SK-MEL-5 (cell line): Measurements from ENCODE around the gene FAM110C.

DNA sequence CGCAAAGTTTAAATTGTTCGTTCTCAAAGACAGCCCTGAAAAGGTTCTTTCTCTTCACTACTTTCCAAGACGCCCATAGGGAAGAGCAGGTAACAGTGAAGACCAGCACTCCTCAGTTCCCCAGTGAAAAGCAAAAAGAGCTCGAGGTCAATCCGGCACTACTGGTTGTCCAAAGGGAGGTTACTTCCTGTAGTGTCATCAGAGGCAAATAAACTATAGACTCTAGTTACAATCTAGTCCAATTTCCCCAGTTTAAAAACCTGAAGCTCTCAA lies 1.8 kb downstream of the FAM110C start:
RAMPAGE:
- cytosol, long total RNA, result no peak
- long total RNA, result no peak
- nucleus, long total RNA, result no peak

DNA sequence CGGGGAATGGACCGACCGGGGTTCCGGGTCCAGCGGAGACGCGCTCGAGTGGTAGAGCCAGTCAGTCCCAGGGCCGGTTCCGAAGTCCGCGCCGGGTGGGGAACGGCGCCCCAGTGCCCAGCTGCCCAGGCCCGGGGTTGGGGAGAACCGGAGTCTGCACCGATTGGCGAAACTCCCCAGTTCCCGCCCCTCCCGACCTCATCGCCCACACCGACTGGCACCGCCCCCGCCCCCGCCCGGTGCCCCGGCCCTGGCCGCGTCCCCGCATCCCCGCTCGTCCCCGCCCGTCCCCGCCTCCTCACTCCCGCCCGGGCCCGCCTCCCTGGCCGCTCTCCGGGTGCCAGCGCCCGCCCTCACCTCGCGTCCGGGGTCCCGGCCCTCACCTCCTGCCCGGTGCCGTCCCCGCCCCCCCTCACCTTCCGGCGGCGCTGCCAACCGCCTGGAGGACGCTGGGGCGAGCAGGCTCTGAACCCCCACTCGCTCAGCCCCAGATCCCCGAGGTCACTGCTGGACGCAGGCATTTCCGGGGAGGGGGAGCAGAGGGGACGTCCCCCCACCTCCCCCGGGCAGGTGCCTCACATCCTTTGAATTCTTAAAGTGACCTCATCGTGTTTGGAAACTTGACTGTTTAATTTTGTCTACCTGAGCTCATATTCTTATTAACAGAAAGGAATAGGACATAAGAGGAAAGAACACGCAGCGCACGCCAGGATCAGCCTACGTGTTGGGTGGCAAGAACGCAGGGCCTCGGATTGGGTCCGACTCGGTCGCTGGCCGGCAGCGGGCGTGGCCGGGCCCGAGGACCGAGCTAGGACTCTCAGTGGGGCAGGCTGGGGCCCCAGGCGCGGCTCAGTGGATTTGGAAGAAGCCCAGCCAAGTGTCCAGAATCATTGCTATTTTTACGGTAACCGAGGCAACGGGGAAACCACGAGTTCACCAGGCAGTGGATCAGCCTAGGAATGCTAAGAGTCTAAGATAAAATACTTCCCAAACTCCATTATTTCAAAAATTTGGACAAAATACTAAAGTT lies at the start of gene FAM110C:
Gene FAM110C (minus strand): TSS at position 115 of the 1,030 bp plus-strand sequence.
RAMPAGE:
- cytosol, long total RNA, result no peak
- long total RNA, result no peak
- nucleus, long total RNA, result no peak

DNA sequence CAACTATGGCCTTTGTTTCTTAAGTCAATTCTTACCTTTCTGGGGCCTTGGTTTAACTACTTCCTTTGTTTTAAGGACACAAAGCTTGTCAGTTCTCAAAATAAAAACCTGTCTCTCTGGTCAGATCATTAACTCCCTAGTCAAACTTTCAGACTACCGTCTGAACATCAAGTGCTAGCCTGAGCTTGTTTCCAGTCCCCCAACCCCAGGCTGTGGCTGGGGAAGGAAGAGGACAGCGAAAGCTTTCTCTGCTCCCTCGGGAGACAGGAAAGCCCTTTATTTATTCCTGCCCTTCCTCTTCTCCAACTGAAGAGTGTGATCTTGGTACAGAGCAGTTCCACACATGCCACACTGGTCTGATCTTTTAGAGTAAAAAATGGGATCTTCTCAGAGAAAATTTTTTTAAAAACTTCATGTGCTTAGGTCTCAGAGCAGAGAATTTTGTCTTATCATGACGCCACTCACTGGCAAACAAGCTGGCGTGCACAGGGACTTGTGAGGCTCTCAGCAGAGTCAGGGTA lies 1.6 kb downstream of the SH3YL1 start:
RAMPAGE:
- cytosol, long total RNA, result no peak
- long total RNA, result no peak
- nucleus, long total RNA, result no peak

DNA sequence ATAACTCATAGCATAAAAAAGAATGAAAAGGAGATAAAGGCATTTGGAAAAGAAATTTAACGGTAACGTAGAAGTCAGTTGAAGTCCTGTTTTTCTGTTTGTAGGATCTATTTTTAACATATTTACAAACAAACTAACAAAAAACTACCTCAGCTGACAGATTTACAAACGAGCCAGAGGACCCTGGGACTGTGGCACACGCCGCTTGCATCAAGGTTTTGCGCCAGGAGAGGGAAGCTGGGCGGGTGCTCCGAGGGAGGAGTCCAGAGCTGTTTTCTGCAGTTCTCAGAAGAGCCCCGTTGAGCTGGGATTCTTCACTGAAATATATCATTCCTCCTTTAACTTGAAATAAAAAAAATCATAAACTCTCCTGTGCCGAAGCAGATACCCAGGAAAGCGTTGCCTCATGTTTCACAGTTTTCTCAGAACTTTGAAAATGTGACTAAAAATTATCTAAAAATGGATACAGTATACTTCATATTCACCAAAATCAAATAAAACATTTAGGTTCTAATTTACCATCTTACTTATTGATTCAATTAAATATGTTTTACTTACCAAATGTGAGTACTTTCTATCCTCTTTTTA lies 13.7 kb upstream of the TMEM18 start:
RAMPAGE:
- cytosol, long total RNA, result no peak
- long total RNA, result no peak
- nucleus, long total RNA, result no peak

DNA sequence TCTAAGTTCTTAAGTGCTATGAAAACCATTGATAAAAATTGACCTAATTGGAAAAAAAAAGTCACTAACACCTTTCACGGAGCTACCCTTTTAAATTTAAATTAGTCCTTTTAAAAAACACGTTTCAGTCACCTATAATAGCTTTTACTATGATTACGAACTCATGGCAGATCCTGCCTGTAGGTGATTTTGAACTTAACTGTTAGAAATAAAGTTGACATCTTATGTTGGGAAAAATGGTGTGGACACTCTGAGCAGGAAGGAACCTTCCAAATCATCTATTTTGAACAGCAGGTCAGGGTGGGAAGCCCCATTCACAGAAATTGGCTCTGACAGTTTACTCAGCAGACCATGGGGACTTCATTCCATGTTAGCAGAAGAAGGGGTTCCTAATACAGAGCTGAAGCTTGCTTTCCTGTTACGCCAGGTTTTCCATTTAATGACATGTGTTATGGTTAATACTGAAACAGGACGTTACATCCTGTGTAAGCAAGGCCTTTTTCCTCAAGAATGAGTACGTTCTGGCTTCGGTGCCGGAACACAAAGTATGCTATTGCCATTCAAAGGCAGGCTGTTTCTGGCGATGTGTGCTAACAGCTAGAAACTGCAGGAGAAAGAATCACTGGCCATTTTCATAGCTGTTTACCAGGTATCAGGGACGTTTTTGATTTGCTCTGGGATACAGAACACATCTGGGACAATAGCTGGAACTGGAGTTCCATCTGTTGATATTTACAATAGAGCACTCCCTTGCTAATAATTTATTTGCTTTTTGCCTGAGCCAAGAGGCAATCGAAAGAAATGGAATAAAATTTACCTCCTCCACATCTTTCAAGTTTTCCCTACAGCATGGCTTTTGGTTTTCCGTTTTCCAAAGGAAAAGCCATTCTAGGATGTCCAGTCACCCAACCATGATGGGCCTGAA lies 190.4 kb downstream of the SNTG2 start:
RAMPAGE:
- cytosol, long total RNA, result no peak
- long total RNA, result no peak
- nucleus, long total RNA, result no peak

DNA sequence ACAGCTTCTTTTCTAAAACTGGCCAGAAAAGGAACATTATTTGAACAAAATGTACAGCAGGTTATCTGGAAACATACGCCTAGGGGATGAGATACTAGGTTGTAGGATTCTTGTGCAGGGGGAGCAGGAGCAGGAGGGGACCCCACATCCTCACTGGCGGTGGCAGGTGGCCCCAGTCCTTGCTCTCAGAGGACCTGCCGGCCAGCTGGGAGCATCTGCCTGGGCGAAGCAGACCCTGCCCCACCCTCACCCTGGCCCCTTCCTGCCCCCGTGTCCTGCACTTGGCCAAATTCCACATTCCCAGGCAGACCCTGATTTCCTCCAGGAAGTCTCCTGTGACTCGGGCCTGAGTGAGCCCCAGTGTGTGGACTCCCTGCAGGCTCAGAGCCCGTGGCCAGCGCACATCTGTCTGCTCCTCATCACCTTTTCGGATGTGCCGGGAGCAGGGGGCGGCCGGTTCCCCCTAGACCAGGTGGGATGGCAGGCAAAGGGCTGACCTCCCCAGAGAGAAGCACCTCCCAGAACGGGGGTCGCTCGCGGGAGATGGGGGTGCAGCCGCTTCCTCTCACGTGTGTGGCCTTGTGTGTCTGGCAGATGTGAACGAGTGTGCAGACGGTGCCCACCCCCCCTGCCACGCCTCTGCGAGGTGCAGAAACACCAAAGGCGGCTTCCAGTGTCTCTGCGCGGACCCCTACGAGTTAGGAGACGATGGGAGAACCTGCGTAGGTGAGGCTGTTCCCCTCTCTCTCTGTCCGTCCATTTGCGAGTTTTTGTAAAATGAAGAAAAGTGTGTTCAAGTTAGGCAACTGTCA lies 90.3 kb downstream of the TPO start:
RAMPAGE:
- cytosol, long total RNA, result no peak
- long total RNA, result no peak
- nucleus, long total RNA, result no peak

DNA sequence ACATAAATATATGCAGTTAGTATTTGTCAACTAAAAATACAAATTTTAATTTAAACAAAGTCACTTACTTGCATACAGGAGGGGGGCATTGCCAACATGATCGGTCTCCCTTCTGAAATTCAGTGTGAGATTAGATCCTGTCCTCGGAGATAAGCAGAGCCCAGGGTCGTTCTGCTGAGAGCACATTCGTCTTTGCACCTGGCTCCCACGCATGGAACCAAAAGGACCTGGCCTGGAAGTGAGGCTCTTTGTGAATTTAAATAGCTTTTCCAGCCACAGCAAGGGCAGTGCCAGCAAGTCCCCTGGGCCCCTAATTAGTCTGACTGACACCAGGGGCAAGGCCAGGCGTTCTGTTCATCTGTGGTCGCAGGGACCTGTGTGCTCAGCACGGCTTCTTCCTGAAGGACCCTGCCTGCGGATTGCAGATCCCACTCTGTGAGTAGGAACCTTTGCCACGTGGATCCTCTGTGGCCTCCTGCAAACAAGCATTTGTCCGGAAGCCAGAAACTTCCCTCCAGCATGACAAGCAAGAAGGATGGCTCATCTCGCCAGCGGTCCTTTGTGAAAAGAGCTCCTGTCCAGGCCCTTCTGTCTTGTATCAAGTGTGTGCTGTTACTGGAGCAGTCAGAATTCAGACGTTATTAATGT lies 128.6 kb downstream of the TPO start:
RAMPAGE:
- cytosol, long total RNA, result no peak
- long total RNA, result no peak
- nucleus, long total RNA, result no peak

DNA sequence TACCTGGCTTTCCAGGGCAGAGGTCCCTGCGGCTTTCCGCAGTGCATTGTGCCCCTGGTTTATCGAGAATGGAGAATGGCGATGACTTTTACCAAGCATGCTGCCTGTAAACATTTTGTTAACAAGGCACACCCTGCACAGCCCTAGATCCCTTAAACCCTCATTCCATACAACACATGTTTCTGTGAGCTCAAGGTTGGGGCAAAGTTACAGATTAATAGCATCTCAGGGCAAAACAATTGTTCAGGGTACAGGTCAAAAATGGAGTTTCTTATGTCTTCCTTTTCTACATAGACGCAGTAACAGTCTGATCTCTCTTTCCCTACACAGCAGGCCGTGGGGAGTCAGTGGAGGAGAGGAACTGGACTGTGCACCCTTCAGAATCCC lies 147.7 kb downstream of the TPO start:
RAMPAGE:
- cytosol, long total RNA, result no peak
- long total RNA, result no peak
- nucleus, long total RNA, result no peak

DNA sequence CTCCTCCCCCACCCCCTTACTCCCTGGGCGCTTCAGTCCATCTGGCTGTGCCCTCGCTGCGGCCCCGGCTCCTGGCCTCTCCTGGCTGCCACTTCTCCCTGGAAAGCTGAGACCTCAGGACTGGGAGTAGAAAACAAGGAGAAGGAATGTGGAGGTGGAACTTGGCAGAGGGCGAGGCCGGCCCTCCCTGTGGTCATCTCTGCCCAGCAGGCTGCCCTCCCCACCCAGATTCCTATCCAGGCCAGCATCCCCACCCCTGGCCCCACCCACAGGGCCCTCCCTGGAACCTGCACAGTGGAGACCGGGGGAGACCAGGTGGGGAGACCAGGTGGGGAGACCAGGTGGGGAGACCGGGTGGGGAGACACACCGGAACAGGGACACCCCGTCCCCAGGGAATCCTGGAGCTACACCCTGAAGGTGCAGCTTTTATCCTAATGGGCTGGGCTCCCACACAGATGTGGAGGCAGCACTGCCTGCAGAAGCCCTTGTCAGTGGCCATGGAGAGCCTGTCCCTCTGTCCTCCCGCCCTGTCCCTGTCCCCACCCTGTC lies 157.3 kb downstream of the PXDN start:
RAMPAGE:
- cytosol, long total RNA, result no peak
- long total RNA, result no peak
- nucleus, long total RNA, result no peak

DNA sequence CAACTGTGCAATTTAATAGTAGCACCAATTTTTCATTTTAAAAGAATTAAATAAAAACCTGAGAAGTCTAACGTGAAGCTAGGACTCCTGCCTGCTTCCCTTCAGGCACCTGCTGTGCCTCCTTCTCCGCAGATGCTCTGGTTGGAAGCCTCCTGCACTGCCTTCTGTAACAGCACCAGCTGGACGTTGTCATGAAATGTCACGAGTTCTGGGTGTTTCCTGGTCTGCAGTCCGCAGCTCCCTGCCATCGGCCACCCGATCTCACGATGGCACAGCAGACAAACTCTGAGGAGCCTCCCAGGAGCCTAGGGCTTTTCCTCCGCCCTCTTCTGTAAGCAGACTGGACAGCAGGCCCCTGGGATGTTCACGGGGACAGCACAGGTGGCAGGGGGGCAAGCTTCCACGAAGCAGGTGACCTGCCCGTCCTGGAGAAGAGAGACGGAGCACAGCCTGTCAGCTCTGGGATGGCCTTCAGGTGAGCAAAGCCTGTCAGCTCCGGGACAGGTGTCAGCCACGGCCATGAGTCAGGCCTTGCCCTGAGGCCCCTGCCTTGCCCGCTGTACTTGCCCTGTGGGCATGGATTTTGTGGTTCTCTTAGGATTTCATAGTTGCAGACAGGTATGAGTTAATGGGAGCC lies 110.3 kb downstream of the PXDN start:
RAMPAGE:
- cytosol, long total RNA, result no peak
- long total RNA, result no peak
- nucleus, long total RNA, result no peak

DNA sequence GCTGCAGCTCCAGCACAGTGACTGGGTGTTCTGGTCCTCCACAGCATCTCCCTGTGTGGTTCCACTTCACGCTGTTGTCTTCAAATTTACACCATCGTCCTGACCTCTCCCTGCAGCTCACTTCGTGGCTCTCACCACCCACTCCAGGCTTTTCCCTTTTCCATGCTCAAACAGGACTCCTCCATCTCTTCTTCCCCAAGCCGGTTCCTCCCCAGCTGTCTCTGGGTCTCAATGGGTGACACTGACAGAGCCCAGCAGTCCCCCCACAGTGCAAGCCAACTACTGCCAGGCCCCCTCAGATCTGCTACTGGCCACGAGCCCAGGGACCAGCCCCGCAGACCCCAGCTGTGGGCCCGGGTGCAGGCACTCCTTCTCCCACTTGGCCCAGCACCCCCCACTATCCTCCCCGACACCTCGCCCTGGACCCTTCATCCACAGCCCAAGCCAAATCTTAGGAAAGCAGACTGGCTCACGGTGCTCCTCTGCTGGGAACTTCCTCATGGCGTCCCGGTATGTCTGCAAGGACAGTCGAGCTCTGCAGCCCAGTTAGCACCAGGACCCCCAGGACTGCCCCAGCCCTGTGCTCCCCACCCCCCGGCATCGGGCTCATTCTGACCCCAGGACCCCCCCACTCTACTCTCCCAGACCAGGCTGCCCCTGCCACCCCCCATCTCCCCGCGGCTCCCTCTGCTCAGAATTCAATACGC lies 86.0 kb downstream of the PXDN start:
RAMPAGE:
- cytosol, long total RNA, result no peak
- long total RNA, result no peak
- nucleus, long total RNA, result no peak

GRCh38 chr2:1742247-1742567 lies 2.1 kb downstream of the PXDN start:
RAMPAGE:
- cytosol, long total RNA, result no peak
- long total RNA, result no peak
- nucleus, long total RNA, result no peak

DNA sequence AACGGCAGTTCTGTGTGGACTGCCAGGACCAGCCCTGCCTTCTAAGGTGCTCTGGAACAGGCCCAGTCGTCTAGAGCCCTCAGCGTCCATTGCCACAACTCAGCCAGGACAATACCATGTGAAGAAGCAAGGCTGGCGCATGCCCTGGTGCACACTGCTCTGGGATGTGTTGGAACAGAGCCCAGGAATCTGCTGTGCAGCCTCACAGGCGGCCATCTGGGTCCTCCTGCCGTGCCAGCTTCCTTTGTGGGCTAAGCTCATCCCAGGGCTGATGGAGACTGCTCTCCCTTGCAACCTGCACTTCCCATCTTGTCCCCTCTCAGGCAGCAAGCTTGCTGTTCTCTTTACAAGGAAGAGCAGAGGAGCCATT lies 246.4 kb upstream of the PXDN start:
RAMPAGE:
- cytosol, long total RNA, result no peak
- long total RNA, result no peak
- nucleus, long total RNA, result no peak

DNA sequence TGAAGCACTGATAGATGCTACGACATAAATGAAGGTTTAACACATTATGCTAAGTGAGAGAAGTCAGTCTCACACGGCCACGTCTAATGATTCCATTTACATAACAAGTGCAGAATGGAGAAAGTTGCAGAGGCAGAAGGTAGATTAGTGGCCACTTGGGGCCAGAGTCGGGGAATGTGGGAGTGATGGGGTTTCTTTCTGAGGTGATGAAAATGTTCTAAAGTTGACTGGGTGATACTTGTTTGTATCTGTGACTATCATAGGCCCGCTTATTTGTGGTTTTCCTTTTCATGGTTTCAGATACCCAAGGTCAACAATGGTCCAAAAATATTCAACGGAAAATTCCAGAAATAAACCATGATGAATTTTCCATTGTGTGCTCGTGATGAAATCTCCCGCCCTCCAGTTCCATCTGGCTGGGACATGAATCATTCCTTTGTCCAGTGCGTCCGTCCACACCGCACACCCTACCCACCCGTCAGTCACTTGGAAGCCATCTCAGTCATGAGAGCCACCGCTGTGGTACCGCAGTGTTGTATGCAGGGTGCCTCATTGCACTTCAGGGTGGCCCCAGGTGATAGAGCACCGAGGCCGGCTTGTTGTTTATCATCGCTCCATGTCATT lies 268.1 kb upstream of the PXDN start:
RAMPAGE:
- cytosol, long total RNA, result no peak
- long total RNA, result no peak
- nucleus, long total RNA, result no peak

DNA sequence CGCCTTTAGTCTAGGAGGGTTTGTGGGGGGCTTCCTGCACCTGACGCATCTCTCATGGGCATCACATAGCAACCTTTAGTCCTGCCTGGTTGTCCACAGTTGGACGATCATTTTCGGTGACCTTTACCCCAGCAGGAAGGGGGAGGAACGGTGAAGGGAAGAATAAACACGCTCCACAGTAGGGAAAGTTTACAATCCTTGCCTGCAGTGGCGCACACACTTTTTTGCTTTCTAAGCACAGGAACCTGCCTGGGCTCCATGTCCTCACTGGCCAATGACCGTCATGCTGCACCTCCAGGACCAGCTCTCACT lies 332.7 kb downstream of the EIPR1 start:
RAMPAGE:
- cytosol, long total RNA, result no peak
- long total RNA, result no peak
- nucleus, long total RNA, result no peak

DNA sequence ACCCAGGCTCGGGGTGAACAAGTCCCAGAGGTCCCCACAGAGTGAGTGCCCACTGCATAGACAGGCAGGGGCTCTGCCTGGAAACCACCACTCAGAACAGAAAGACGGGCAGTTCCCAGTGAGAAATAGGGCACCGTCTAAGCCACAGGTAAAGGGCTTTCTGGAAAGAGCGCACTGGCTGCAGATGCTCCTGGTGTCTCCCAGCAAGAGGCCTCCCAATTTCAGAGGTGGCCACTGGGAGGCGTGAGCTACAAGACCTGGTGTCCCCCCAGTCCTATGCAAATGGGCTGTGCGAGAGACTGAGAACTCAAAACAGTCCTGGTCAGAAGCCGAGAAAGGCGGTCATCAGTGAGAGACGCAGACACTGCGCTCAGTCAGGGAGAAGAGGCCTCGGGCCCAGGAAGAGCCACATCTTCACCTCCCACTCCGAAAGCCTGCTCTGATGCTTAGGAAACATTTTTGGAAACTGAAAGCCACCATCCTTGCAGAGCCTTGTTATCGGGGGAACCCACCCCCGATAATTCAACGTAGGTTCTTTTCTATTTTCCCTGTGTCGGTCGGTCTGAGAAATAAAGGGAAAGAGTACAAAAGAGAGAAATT lies 179.5 kb downstream of the EIPR1 start:
RAMPAGE:
- cytosol, long total RNA, result no peak
- long total RNA, result no peak
- nucleus, long total RNA, result no peak

DNA sequence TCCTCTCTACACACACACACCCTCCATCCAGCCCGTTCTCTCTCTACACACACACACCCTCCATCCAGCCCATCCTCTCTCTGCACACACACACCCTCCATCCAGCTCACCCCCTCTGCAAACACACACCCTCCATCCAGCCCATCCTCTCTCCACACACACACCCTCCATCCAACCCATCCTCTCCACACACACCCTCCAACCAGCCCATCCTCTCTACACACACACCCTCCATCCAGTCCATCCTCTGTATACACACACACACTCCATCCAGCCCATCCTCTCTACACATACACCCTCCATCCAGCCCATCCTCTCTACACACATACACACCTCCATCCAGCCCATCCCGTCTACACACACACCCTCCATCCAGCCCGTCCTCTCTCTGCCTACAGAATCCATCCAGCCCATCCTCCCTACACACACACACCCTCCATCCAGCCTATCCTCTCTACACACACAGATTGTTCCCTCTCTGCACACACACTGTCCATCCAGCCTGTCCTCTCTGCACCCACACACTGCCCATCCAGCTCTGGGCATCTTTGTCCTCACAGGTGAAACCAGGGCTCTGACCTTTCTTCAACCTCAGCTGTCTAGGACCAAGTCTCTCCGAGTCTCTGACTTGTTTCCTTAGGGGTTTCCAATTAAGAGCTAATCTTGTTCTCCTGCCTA lies 81.2 kb downstream of the EIPR1 start:
RAMPAGE:
- cytosol, long total RNA, result no peak
- long total RNA, result no peak
- nucleus, long total RNA, result no peak

RAMPAGE:
- cytosol, long total RNA, result no peak
- long total RNA, result no peak
- nucleus, long total RNA, result no peak
Measured at GRCh38 chr2:3302463-3303373, 74.9 kb downstream of the EIPR1 start.

RAMPAGE:
- cytosol, long total RNA, result no peak
- long total RNA, result no peak
- nucleus, long total RNA, result no peak
Measured at GRCh38 chr2:3322235-3323167, 55.1 kb downstream of the EIPR1 start.

GRCh38 chr2:3424523-3425261 lies 45.2 kb downstream of the TRAPPC12 start:
RAMPAGE:
- cytosol, long total RNA, result no peak
- long total RNA, result no peak
- nucleus, long total RNA, result no peak